HT-29 (cell line): ENCODE measurements around a stretch of chr12.

DNA sequence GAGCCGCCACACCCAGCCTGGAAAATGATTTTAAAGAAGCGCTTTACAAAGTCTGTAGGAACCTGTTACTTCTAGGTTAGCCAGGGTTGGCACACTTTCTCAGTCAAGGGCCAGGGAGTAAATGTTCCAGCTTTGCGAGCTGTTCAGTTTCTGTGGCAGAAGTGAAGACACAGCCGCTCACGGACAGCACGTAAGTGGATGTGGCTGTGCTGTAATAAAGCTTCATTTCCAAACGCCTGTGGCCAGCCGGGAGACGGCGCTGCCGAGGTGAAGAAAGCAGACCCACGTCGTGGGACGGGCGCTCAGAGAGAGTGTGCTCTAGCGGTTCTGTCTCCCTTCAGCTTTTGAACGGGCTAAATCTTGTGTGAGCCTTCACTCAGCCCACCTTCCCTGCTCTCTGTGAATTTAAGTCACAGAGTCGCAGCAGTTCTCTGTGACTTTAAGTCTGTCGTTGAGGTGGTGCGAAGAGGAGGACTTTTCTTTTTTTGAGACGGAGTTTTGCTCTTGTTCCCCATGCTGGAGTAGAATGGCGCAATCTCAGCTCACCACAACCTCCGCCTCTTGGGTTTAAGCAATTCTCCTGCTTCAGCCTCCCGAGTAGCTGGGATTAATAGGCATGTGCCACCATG, 35.5 kb downstream of the EP400 start:
- RAMPAGE, long total RNA = no peak

DNA sequence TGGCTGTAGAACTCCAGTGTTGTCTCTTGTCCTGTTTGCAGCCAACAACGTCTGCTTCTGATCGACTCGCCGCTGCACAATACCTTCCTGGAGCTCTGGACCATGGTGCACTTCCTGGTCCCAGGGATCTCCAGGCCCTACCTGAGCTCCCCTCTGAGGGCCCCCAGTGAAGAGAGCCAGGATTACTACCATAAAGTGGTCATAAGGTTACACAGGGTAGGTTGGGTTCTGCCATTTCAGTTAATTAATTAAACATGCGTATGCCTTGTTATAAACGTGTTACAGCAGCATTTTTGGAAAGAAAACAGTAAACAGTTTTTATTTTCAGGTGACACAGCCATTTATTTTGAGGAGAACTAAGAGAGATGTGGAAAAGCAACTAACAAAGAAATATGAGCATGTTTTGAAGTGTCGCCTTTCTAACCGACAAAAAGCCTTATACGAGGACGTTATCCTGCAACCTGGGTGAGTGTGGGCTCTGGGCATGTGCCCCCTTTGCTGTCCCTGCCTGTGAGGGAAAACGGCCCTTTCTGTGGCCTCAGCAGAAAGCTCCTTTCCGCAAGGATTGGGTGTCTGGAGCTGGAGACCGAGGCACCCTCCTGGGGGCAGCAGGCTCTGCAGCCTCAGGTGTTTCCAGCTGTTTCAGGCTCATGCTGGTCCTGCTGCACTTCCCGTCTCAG, 63.8 kb downstream of the EP400 start:
- RAMPAGE, long total RNA = no peak

GRCh38 chr12:132104605-132105178, 39.4 kb downstream of the DDX51 start:
- RAMPAGE, long total RNA = no peak

- RAMPAGE, long total RNA = no peak
Measured at GRCh38 chr12:132142966-132144190, 741 bp downstream of the DDX51 start.

DNA sequence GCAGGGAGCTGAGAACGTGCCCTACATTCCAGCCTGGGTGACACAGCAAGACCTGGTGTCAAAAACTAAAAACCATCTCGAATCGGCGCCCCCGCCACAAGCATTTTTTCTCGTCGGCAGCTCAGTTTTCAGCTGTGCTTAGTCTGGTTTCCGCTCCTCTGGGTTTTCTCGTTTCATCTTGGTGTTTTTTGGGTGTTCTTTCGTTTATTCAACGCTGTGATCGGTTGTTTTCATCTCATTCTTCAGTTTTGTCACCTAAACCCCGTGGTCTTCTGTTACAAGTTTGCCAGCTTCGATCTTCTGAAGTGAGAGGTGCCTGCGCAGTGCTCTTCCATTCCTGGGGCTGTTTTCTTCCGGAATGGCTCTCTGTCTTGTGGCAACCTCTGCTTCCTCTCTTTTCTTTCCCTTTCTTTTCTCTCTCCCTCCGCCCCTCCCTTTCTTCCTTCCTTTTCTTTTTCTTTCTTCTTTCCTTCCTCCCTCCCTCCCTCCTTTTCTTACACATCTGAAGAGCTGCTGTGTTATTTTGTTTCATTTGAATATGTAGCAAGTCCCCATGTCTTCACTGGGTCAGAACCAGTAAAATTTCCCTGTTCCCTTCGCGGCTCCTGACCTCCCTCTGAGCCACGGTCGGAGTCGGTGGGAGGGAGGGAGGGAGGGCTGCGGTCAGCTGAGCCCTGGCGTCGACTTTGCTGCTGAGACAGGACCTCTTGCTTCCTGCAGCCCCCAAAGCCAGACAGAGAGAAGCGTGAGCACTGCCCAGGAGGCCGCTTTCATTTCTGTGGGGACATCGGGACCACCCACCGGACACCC, 41.7 kb downstream of the NOC4L start:
- RAMPAGE, long total RNA = no peak

- RAMPAGE, long total RNA = no peak
Measured at GRCh38 chr12:132189138-132190660, 45.4 kb downstream of the NOC4L start.

- RAMPAGE, long total RNA = no peak
Measured at GRCh38 chr12:132222410-132222906, 78.2 kb downstream of the NOC4L start.

GRCh38 chr12:132481555-132482246, 8.2 kb upstream of the FBRSL1 start:
- RAMPAGE, long total RNA = no peak

GRCh38 chr12:132488216-132488991, 1.5 kb upstream of the FBRSL1 start:
- RAMPAGE, long total RNA = no peak

DNA sequence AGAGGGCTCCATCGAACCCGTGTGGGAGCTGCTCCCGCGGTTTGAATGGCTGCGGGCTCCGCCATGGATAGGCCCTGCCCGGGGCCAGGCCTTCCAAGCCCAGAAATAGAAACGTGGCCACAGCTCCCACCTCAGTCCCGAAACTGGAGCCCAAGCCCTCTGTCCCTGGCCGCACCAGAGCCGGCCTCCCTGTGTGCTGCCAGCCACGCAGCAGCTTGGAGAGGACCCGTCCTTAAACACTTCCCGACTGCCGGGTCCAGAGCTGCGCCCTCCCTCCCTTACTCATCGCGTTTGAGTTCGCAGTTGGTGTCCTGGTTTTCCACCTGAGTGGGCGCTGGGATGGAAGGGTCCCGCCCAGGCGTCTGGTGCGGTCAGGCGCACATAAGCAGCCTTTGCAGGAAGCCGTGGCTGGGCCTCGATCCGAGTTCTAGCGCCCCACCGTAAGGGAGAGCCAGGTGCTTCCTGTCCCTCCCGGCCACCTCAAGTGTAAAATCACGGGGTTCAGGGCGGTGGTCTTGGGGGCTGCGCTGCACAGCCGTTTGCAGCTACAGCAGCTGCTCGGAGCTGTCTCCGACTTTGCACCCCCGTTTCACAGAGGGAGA, 51.6 kb downstream of the LRCOL1 start:
- RAMPAGE, long total RNA = no peak

GRCh38 chr12:132608744-132609374, 1.5 kb downstream of the LRCOL1 start:
- RAMPAGE, long total RNA = no peak

GRCh38 chr12:132726122-132727218, 15.8 kb downstream of the PGAM5 start:
- RAMPAGE, long total RNA = no peak

DNA sequence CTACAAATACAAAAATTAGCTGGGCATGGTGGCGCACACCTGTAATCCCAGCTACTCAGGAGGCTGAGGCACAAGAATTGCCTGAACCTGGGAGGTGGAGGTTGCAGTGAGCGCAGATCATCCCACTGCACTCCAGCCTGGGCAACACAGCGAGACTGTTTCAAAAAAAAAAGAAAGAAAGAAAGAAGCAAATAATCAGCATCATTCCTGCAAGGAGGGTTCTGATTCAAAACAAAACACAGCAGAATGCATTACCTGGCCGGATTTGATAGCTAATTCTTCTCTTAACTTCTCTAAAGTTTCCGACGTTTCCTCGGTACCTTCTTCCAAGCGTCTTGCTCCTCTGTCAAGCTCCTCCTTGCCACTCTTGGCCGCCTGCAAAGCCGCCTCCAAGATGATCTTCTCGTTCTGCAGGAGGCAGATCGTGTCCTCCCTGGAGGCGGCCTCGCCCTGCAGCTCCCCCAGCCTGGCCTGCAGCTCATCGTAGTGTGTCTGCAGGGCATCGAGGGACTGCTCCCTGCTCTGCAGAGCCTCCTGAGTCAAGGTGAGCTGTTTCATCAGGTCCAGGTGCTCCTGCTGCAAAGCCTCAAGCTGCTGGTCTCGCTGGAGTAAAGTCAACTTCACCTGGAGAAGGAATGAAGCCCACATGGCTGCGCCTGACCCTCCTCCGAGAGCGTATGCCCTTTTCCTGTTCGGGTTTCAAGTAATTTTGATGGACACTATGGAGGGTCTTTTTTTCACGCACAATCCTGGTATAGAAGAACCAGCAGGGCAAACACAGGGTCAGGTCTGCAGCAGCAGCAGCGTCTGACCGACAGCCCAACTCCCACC, 32.9 kb downstream of the GOLGA3 start:
- RAMPAGE, long total RNA = no peak